HEK293 (cell line): ENCODE measurements around a stretch of chr5.

- PRO-cap, result no peak
- RRBS, 2 experiments, result no CpG with 5 or more reads among the region's 6 CpGs
Observed at GRCh38 chr5:56763946-56764525, 51.3 kb upstream of the MAP3K1 start.

DNA sequence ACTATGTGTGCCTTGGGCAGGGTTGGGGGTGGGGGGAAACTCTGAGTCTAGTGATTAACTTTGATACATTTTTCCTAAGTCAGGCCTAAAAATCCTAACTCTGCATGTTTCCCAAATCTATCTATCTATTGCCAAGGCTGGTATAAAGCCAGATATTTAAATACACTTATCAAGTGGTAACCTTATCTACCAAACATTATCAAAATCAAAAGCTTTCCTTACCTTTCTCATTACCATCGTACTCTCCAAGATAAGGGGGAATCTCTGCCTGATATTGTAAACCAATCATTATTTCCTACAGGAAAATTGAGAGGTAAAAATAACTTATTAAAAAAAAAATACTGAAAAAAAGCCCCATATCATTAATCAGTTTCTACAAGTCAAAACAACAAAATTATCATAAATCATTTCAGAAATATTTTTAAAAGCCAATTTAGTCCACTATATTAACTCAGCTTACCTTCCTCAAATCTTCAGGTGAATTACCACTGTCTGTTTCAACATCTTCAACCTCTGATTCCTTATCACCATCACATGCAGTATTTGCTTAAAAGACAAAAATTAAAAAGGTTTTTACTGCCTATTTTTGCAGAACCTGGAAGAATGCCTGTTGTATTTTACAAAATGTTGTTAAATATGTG is 16.6 kb downstream of the MIER3 start:
- PRO-cap, result no peak
- RRBS, 2 experiments, result no CpG with 5 or more reads among the region's 1 CpG

DNA sequence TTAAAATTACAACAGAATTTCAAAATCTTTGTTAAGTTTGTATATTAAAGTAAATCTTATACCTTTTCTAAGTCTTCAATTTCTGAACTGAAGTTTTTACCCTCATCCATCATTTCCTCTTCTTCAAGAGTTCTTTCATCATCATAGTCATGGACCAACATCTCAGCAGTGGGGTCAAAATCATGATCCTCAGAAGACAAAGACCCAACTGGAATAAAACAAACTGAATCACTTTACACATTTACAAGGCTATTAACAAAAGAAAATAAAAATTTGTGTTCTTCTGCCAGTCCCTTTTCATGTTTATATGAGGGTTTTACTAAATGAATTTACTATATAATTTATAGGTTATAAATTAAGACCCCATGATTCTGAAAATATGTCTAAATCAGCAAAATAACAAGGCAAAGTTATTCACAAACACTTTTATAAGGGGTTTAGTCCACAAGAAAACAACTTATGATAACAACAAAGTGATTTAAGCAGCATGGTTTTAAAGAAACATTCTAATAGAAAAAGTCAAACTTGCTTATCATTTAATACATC is 5.0 kb downstream of the MIER3 start:
- PRO-cap, result no peak

DNA sequence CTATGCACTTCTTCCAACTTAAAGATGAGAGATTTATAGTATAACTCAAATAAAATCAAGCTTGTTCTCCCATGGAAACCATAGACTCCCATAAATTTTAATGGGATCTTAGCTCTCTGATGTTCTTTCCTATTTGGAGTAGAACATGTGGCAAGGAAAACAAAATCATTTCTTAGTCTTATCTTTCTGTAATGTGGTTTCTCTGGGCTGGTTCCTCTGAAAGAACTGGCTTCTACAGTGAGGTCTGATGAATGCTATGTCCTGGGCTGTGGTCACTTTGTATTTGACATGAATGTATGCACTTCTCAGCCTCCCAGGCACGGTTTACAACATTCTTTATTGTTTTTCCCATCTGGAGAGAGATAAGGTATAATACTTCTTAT is 47.1 kb downstream of the ACTBL2 start:
- PRO-cap, result no peak
- RRBS, 2 experiments, result no CpG with 5 or more reads among the region's 1 CpG

- PRO-cap, result no peak
Observed at GRCh38 chr5:57816307-57816581, 333.6 kb upstream of the ACTBL2 start.

- PRO-cap, result no peak
- RRBS, 2 experiments, result no CpG with 5 or more reads among the region's 3 CpGs
Observed at GRCh38 chr5:59016186-59016454, 433.2 kb downstream of the RAB3C start.

GRCh38 chr5:59250234-59250719 is 643.2 kb downstream of the PDE4D start:
- PRO-cap, result no peak
- RRBS, 2 experiments, result no CpG with 5 or more reads among the region's 4 CpGs

GRCh38 chr5:59357549-59358115 is 535.9 kb downstream of the PDE4D start:
- PRO-cap, result unidirectional peak, minus-strand start at chr5:59357824
- RRBS, 2 experiments, result no CpG with 5 or more reads among the region's 6 CpGs

GRCh38 chr5:59451629-59452412 is 441.7 kb downstream of the PDE4D start:
- PRO-cap, result no peak
- RRBS, 2 experiments, result no CpG with 5 or more reads among the region's 4 CpGs

DNA sequence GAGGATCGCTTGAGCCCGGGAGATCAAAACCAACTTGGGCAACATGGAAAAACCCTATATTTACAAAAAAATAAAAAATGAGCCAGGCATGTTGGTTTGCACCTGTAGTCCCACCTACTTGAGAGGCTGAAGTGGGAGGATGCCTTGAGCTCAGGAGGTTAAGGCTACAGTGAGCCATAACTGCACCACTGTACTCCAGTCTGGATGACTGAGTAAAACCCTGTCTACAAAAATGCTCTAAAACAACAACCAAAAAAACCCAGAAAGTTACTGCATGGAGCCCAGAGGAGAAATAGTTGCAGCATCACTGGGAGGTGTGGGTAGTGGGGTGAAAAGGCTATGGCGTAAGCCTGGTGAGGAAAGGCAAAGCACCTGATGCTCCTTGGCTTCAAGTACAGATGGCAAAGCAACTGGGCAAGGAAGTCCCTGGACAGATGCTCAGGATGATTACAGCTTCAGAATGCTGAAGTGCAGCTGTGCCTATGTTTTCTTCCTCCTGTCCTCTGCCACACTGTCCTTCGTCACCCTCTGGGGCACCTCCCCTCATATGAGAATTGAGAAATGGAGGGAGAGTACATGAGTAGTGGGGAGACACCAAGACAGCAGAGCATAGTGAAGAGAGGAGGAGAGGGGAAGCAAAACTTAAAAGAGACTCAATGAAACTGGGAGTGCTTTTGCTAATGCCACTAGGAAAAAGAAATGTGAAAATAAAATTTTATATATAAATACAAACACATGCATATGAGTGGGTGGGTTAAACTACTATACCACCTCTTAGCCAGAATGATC is 328.0 kb downstream of the PDE4D start:
- PRO-cap, result no peak
- RRBS, 2 experiments, result no CpG with 5 or more reads among the region's 4 CpGs

DNA sequence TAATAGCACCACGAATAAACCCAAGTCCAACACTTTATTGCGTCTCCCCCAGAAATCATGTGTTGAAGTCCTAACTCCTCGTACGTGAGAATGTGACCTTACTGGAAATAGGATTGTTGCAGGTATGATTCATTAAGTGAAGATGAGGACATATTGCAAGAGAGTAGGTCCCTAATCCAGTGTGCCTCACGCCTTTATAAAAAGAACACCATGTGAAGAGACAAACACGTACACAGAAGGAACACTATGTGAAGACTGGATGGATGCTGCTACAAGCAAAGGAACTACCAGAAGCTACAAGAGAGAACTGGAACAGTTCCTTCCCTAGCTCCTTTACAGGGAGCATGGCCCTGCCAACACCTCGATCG is 276.2 kb downstream of the PDE4D start:
- PRO-cap, result no peak
- RRBS, 2 experiments, result no CpG with 5 or more reads among the region's 8 CpGs

DNA sequence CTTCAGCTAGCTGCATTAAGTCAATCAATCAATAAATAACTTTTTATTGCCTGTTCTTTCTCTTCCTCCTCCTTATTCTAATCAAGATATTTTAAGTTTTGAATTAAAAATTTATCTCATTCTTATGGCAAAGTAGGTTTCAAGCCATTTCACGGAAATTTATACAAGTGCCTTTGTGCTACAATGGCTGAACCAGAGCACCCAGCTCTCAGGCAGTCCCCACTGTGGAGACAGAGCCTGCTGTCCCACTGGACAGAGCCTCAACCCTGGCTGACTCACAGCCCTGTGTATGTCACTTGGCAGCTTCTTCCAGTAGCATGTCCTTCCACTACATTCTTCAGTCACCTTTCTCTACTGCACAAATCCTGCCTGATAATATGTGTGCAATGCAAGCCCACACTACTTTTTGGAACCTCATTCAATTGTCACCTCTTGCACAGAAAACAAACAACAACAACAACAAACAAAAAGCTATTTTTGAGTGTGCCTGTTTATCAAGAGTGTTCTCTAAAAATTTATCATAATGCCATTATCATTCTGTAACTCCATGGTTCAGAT is 253.1 kb downstream of the PDE4D start:
- PRO-cap, result no peak
- RRBS, 2 experiments, result no CpG with 5 or more reads among the region's 1 CpG

DNA sequence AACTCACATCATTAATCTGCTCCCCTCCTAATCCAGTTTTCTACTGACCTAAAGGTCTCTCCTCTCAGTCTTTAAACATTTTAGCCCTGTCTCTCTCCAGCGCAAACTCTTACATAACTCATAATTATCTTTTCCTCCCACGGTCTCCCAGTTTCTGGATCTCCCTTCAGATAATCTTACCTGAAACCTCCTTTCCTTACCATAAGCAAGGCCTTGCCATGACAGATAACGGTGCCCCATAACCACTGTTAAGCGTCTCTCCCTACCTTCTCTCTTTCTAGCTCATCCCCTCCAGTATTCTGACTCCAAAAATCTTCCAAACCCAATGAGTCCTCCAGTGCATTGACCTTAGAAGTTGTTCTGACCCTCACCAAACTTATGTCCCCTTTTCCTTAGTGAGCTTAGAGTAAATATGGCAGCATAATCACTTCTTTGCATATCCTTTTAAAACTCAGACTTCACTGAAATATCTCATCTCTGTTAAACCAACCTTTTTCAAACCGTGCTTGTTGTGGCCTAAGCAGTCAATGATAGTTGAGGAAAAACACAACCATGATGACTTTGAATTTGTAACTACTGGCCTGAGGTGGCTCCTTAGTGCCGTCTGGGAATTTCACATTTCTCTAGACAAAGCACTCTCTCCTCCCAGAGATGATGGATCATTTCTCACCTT is 146.5 kb downstream of the PDE4D start:
- PRO-cap, result no peak
- RRBS, 2 experiments, result no CpG with 5 or more reads among the region's 6 CpGs

- PRO-cap, result no peak
- RRBS, 2 experiments, result no CpG with 5 or more reads among the region's 1 CpG
Observed at GRCh38 chr5:60248800-60249116, 355.2 kb upstream of the PDE4D start.

- PRO-cap, result no peak
- RRBS, 2 experiments, result no CpG with 5 or more reads among the region's 3 CpGs
Observed at GRCh38 chr5:60460650-60461115, 239.3 kb downstream of the DEPDC1B start.

GRCh38 chr5:61312422-61312970 is 19.6 kb upstream of the ZSWIM6 start:
- PRO-cap, result no peak
- RRBS, 2 experiments, result no CpG with 5 or more reads among the region's 9 CpGs

- PRO-cap, result no peak
- RRBS, 2 experiments, result 4 to 7% methylated on average over 2 of the region's 8 CpGs
Observed at GRCh38 chr5:61329742-61330200, 2.3 kb upstream of the ZSWIM6 start.

GRCh38 chr5:61374710-61375672 is 42.9 kb downstream of the ZSWIM6 start:
- PRO-cap, result no peak
- RRBS, 2 experiments, result no CpG with 5 or more reads among the region's 21 CpGs

- PRO-cap, result no peak
- RRBS, 2 experiments, result no CpG with 5 or more reads among the region's 6 CpGs
Observed at GRCh38 chr5:61423939-61424553, 92.0 kb downstream of the ZSWIM6 start.

GRCh38 chr5:61429158-61430120 is 97.4 kb downstream of the ZSWIM6 start:
- PRO-cap, result no peak
- RRBS, 2 experiments, result no CpG with 5 or more reads among the region's 9 CpGs